Paraaortic lymph node (tissue), 1 donor: ENCODE measurements around a stretch of chr1.

DNA sequence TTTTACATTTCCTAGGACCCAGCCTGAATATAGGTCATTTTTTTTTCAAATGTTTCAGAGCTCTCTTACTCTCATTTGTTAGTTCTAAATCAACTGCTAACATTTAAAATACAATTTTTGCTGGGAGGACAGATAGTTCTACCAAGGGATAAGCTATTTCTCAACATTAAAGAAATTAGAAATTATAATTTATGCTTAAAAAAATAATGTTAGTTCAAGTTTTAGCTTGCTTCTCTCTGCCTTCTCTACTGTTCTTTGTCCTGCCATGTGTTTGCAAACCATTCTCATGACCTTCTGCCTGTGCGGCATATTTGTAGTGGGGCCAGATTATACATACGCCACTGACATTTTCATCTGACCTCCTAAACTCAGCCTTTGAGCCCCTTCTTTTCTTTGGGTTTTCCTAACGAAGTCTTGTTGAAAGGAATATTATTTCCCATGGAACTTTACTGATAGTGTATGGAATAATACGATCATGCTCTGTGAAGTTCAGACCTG is 15.4 kb downstream of the LRRC8D start:
- PRO-cap: no peak

GRCh38 chr1:89897950-89898575 is 77.2 kb downstream of the LRRC8D start:
- PRO-cap: no peak

DNA sequence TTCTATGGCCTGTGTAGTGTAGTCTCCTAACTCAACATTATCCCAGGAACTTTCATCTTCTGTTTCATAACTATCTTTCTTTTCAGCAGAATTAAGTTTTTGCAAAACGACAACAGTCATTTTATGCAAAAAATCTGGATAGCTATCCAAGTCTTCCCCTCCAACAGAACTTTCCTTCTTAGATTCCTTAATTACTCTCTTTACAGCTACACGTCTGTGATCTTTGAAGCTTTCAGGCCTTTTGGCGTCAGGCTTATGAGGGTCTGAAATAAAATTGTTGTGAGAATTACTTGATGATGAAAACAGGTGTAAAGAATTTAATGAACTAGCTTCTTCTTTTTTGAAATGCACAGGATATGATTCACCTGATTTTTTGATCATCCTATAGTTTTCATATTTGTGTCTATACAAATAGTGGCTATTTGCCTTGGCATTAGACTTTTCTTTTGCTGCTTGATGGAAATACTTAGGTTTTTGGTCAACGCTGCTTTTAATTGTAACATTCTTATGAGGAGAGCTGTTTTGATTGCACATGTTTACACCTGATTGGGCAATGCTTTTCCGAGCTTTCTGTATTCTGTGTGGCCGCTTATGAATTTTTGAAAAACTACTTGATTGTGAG is 83.0 kb downstream of the ZNF644 start:
- PRO-cap: no peak

GRCh38 chr1:91014455-91015493 is 7.1 kb downstream of the ZNF644 start:
- PRO-cap: no peak

DNA sequence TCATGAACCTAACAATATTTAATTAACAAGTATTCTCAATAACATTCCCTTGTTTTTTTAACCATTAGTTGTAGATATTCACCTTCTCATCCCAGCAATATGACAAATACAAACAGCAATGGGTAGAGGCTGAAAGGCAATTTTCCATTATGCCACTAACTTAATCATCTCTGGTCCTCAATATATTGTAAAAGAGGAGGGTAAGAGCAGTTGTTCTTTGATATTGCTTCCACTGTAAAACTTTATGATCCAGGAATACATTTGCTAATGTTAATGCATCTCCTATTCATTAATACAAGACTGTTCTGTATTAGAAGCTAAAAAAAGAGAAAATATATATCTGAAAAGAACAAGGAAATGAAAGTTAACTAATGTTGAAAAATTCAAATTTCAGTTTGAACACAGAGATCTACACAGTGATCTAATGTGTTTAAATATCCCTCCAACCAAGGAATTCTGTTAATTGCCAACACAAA is 1.9 kb downstream of the ZNF644 start:
- PRO-cap: no peak

DNA sequence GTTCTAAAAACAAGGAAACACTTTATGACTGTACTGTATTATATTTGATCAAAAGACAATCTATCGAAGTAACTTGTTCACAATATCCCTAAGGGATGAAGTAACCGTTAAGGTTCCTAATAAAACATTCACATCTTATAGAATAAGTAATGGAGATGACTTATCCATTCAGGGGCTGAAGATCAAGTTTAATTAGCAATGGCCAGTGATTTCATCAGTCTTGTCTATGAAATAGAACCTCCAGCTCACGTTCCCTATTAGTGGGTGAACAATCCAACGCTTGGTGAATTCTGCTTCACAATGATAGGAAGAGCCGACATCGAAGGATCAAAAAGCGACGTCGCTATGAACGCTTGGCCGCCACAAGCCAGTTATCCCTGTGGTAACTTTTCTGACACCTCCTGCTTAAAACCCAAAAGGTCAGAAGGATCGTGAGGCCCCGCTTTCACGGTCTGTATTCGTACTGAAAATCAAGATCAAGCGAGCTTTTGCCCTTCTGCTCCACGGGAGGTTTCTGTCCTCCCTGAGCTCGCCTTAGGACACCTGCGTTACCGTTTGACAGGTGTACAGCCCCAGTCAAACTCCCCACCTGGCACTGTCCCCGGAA is 17.5 kb downstream of the HFM1 start:
- PRO-cap: no peak

DNA sequence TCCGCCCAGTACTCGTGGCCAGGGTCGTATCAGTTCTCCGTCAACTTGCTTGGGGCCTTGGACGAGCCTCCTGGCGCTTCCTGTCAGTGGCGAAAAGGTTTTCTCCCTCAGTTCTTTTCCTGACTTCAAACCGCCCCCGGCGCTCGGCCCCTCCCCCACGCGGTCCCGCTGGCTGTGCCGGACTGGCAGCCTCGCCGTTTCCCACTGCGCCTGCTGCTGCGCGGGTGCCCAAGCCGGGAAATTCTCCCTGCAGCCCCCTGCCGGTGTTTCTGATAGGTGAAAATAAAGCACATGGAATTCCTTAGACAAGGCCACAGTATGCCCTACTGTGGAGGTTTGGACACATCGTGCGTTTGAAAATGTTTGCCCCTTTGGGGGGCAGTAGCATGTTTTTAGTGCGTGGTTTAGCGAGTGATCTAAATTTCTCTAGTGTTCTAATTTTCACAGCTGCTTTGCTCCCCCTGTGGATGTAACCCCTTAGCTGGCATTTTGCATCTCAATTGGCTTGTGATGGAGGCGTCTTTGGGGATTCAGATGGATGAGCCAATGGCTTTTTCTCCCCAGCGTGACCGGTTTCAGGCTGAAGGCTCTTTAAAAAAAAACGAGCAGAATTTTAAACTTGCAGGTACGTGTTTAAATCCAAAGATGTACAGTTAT is 684 bp downstream of the CDC7 start:
- PRO-cap: bidirectional peak, plus-strand start at position 188 of the sequence, minus-strand start at position 206 of the sequence

GRCh38 chr1:91611513-91611957 is 110.9 kb downstream of the CDC7 start:
- PRO-cap: no peak

GRCh38 chr1:91695548-91695963 is 190.4 kb downstream of the TGFBR3 start:
- PRO-cap: no peak

GRCh38 chr1:91738365-91738773 is 147.6 kb downstream of the TGFBR3 start:
- PRO-cap: no peak

- PRO-cap: no peak
These were observed 120.7 kb downstream of the TGFBR3 start for GRCh38 chr1:91765162-91765759.

DNA sequence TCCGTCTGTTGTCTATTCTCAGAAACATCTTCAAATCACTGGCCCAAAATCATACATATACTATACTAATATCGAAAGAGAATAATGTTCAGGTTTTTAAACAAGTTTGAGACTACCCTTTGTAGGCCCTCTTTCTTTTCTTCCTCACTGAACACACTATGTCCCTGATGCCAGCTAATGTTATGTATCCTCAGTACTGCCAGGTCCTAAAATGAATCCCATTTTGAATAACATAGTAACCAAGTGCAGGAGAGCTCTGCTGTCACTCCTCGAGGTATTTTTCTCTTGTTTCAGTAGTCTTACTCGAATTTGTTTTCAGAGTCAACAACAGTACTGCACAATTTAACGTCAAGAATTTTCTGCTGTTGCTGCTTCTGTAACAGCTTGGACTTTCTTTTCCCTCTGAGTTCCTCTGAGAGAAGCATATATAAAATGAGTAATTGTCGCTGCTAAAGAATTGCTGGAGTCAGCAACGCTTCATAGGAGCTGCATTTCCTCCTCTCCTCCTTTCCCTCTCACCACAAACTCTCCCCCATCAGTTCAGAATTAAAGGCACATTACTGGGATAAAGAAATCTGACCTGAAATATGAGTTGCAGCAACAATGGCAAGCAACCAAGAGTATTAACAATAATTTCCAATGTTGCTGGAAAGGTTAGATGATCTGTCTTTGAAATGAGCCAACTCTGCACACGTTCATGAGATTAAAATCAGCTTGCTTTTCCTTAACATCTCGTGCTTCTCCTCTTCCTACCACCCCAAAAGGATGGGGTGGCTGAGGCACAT is 90.5 kb downstream of the TGFBR3 start:
- PRO-cap: no peak

GRCh38 chr1:92362497-92363475 is 63.9 kb downstream of the RPAP2 start:
- PRO-cap: no peak

DNA sequence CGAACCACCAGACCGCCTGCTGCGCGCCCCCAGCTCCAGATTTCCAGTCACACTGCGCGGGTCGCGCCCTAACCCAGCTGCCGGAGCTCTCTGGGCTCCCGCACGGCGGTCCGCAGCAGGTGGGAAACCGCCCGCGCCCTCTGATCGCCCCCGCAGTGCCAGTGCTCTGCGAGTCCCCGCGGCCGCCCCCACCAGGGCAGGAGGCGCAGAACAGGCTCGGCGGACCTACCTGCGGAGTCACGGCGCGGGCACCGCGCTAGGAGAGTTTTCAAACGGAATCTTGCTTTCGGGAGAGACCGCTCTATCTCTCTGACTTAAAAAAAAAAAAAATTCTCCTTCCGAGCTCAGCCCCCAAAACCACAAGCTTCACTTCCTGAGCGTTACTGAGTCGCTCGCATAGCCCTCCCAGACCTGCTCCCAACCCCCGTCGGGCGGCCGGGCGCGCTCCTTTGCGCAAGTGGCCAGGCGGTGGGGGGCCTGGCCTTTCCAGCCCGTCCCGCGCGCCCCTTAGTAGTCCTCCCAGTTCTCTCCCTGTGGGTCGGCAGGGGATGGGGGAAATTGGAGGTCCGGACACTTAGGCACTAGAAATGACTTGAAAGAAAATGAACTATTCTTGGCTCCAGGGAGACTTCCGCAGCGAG is 820 bp downstream of the GFI1 start:
- PRO-cap: bidirectional peak, plus-strand start at position 208 of the sequence, minus-strand start at position 92 of the sequence; bidirectional peak, plus-strand start at position 408 of the sequence, minus-strand start at position 282 of the sequence

- PRO-cap: no peak
These were observed 101.9 kb upstream of the GFI1 start for GRCh38 chr1:92588385-92589166.

DNA sequence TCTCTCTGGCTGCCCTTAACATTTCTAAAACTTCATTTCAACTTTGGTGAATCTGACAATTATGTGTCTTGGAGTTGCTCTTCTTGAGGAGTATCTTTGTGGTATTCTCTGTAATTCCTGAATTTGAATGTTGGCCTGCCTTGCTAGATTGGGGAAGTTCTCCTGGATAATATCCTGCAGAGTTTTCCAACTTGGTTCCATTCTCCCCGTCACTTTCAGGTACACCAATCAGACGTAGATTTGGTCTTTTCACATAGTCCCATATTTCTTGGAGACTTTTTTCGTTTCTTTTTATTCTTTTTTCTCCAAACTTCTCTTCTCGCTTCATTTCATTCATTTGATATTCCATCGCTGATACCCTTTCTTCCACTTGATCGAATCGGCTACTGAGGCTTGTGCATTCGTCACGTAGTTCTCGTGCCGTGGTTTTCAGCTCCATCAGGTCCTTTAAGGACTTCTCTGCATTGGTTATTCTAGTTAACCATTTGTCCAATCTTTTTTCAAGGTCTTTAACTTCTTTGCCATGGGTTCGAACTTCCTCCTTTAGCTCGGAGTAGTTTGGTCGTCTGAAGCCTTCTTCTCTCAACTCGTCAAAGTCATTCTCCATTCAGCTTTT is 147.5 kb upstream of the GFI1 start:
- PRO-cap: no peak

DNA sequence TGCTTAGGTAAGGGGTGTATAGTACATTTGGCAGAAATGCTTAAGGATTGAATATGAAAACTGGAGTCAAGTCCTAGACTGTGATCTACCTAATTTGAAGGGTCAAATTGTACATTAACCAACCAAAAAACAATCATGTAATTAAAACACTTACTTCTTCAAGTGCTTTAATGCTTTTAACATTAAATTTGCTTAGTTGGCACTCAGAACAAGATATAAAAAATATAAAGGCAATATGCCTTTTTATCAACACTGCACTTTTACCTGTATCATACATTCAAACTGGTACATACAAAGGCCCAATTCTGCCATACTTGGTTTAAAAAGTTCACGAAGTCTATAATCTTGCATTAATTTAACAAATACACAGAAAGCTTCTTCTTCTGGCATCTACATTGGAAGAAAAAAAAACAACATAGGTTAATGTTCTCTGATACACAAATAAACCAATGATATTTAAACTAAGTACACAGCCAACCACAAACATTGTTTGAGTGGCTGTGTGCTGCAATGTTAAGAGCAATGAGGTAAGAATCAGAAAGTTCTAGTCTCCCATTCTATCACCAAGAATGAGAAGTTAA is 87.2 kb downstream of the EVI5 start:
- PRO-cap: no peak

DNA sequence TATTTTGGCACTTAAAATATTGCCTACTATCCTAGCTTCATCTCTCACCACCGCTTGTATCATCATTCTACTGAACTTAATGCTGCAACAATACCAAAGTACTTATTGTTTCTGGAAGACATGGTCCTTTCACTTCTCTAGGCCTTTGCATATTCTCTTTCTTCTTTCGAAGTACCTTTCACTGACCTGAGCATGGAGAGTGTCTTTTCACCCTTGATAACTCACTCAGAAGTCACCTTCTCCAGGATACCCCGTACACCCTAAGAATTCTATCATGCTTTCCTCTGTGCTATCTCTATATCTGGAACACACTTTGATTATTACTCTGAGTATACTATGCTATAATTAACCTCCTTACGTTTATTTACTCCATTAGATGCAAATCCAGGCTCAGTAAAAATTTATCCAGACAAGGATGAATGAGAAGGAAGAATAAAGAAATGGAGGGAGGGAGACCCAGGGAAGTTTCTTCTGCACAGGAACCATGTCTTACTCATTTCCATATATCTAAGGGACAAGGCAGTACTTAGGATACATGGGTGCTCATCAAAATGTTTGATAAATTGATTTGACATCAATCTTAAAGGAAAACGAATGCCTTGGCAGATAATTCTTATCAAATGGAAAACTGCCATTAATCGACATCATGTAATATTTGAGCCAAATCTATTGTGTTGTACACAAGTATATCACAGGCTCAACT is 41.8 kb downstream of the DIPK1A start:
- PRO-cap: no peak

DNA sequence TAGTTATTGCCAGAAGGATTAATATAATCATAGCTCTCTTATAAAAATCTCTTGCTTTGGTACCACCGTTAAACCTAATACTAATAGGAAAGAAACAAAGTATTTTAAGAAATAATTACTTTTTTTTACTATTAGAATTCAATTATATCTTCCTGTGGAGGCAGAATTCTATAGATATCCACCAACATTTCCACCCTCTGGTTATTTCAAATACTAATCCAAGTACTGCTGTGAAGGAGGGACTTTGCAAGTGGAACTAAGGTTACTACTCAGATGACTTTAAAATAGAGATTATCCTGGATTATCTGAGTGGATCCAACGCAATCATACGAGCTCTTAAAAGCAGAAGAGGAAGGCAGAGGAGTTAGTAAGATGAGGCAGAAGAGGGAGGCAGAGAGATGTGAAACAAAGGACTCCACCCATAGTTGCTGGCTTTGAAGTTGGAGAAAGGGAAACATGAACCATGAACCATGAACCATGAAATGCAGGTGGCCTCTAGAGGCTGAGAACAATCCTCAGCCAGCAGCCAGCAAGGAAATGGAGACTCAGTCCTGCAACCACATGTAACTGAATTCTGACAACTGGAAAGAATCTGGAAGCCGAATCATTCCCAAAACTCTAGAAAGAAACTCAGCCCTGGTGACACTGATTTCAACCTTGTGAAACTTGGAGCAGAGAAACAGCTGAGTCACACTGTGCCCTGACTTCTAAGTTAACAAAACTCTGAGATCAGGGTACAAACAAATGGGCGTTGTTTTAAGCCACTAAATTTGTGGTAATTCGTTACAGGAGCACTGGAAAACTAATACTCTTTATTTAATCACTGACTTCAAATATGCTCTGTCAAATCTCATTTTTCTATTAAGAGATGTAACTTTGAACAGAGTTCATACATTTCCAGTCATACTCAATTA is 10.2 kb downstream of the DIPK1A start:
- PRO-cap: no peak

- PRO-cap: no peak
These were observed 34.2 kb upstream of the DIPK1A start for GRCh38 chr1:92995481-92995937.